NB4 (cell line): ENCODE measurements around the gene EHD4.

GRCh38 chr15:40453770-40454524 lies 13.2 kb downstream of the BAHD1 start:
- RRBS, result no CpG with 5 or more reads among the region's 9 CpGs

- RRBS, result no CpG with 5 or more reads among the region's 16 CpGs
Measured at GRCh38 chr15:40590559-40591089, 3.4 kb upstream of the KNL1 start.

- RRBS, result no CpG with 5 or more reads among the region's 5 CpGs
Measured at GRCh38 chr15:40676217-40676465, 18.8 kb upstream of the RAD51 start.

DNA sequence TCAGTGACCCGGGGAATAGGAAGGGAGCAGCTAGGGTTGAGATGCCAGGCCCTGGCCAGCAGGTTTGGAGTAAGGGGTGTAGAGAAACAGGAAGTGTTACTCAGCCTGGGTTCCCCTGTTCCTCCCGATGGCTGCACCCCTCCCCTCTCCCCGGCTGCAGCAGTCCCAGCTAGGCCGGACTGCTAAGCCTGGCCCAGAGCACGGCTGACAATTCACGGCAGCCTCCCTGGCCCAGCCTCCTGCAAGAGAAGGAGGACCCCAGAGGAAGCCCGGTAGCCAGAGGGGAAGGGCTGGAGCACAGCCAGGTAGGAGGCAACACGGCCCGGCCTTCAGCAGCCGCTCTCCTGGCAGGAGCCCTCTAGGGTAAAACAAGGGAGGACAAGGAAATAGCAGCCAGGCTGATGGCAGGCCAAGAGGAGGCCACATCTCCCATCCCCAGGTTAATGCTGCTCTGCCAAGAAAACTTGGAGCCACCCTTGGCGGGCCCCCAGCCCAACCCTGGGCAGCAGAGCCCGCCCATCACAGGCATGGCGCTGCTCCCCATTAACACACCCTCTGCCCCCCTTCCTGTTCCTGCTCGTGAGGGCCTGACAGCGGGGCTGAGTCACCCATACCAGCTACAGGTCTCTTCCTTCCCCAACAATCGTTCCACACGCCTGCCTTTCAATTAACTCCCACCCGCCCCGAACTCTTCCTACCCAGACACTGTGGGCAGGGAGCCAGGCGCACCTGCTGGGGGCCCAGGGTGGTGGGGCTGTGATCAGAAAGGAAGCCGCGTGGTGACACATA lies 575 bp upstream of the C15orf62 start:
- RRBS, result 18% methylated on average over 5 of the region's 22 CpGs

GRCh38 chr15:40847361-40847927 lies 3.6 kb downstream of the SPINT1 start:
- RRBS, result no CpG with 5 or more reads among the region's 6 CpGs

GRCh38 chr15:40856156-40856514 lies 12.3 kb downstream of the SPINT1 start:
- RRBS, result no CpG with 5 or more reads among the region's 7 CpGs

DNA sequence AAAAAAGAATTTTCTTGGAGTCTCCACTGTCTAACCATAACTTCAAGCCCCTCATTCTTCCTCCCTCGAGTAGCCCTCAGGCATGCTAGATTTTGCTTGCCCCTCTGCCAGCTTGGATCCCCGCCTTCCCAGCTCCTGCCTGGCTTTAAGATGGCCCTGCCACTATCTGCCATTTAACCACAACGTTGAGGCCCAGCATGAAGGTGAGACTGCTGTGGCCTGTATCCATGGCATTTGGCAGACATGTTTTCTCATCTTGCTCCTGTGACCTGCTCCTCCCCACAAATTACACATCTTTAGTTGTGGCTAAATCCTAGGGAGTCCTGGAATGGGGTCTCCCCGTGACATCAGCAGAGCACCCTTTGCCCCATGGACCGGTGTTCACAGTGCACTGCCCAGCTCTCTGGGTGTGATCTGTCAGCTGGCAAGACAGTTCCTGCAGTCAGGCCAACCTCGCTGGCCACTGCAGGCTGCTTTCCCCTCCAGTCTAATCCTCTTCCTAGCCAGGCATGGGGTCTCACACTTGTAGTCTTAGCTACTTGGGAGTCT lies 10.4 kb downstream of the VPS18 start:
- RRBS, result no CpG with 5 or more reads among the region's 6 CpGs

DNA sequence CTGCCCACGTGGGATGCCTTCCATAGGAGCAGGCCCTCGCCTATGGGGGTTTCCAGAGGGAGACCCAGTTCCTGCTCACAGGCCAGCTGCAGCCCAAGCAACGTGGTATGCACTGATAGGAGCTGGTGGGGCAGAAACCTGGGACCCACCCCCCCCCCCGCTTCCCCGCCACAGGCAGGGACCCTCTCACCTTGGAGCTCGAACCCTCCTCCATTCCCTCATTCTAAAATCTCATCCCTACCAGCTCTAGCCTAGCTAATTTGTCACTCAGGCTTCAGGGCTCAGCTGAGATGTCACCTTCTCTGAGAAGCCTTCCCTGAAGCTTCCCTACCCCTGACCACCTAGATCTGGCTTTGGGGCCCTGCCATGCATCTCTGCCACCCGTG lies 11.0 kb downstream of the CHAC1 start:
- RRBS, result no CpG with 5 or more reads among the region's 7 CpGs

- RRBS, result no CpG with 5 or more reads among the region's 11 CpGs
Measured at GRCh38 chr15:41285010-41285778, 47.2 kb downstream of the OIP5 start.

- RRBS, result 78% methylated on average over 7 of the region's 35 CpGs
Measured at GRCh38 chr15:41512470-41512928, 1.1 kb downstream of the LTK start.

DNA sequence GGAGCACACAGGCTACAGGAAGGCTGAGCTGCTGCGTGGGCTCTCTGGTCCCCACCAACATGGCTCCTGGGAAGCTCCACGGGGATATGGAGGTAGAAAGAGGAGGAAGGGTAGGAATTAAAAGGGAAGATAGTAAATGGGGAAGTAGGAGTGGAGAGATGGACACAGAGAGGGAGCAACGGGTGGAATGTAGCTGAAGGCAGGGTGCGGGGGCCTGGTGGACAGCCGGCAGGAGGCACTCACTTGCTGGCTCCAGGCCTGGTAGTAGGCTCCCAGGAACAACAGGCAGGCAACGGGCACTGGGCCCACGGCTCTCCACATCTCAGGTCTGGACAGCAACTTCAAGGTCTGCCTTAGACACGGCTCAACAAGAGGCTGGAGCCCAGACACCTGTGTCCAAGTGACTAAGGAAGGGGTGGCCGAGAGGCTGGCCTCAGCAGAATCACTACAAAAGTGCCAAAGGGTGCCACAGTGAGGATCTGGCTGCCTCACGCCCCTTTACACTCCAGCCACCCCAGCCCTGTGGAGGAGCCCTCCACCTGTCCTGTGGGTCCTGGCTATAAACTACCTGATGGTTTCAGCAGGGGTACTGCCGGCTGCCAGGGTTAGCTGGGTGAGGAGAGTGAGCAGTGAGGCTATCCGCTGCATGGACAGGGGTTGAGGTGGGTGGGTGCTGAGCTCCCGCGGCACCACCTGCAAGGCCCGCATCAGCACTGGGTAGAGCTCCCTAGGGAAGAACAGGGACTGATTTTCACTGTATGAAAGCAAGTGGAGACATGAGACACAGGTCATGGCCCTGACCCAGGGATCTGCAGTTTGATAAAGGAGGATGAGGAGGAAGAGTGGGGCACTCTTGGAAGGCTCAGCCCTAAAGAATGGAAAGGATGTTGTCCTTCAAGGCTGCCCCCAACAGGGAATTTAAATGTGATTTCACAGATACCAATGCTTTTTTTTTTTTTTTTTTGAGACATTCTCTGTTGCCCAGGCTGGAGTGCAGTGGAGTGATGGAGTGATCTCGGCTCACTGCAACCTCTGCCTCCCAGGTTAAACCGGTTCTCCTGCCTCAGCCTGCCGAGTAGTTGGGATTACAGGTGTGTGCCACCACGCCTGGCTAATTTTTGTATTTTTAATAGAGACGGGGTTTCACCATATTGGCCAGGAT lies 10.3 kb upstream of the LTK start:
- RRBS, result no CpG with 5 or more reads among the region's 20 CpGs

DNA sequence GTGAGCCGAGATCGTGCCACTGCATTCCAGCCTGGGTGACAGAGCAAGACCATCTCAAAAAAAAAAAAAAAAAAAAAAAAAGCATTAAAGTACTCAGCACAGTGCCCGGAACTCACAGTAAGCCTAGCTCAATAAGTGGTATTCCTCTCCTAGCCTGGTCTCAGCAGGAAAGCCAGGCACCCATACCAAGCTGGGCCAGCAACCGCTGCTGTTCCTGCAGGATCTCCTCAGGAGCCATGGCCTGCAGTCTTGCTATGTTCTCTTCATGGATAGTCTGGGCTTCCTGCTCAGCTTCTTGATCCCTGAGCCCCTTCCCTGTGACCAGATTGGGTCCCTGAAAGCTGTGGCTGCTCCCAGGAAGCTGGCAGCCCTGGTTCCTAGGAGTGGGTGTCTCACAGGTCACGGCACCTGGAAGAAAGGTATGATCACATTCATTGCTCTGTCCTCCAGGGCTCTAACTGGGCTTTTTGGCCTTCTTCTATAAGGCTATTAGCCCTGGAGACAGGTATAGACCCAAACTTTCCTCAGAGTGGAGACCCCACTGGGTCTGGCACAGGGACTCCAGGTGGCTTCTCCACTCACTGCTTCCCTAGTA lies 9.4 kb downstream of the RPAP1 start:
- RRBS, result no CpG with 5 or more reads among the region's 5 CpGs

DNA sequence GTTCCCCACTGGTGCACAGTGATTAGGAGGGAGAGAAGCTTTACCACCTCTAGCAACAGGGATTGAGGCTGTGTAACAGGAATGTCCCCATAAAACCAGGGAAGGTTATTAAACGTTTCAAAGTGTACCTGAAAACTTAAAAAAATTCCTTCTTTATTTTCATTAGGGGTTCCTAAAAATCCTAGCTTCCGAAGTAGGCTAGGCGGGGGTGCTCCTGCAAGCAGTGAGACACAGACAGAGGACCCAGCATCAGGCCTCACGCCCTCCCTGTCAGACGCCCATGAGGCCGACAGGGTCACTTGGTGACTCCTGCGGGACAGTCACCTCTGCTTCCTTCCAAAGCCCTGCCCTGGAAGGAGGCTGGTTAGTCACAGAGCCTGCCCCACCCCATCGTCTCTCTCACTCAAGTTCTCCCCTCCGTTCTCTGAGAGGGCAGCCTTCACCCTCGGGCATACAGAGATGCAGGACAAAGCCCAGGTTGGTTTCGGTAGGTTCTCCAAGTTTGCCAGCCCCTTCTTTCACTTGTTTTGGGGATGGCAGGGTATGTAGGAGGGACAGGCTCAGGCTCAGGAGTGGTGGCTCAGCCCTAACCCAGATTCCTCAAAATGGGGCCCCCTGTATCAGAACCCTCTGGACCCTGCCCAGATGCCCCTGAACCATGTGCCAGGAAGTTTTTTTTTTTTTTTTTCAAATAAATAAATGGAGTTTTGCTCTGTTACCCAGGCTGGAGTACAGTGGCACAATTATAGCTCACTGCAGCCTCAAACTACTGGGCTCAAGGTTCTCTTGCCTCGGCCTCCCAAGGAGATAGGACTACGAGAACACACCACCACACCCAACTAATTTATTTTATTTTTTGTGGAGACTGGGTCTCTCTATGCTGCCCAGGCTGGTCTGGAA lies 38.5 kb downstream of the EHD4 start:
- RRBS, result no CpG with 5 or more reads among the region's 13 CpGs

- RRBS, result 92% methylated on average over 4 of the region's 20 CpGs
Measured at GRCh38 chr15:41936499-41937605, 35.5 kb downstream of the EHD4 start.

GRCh38 chr15:41951422-41951878 lies 20.9 kb downstream of the EHD4 start:
- RRBS, result no CpG with 5 or more reads among the region's 2 CpGs

DNA sequence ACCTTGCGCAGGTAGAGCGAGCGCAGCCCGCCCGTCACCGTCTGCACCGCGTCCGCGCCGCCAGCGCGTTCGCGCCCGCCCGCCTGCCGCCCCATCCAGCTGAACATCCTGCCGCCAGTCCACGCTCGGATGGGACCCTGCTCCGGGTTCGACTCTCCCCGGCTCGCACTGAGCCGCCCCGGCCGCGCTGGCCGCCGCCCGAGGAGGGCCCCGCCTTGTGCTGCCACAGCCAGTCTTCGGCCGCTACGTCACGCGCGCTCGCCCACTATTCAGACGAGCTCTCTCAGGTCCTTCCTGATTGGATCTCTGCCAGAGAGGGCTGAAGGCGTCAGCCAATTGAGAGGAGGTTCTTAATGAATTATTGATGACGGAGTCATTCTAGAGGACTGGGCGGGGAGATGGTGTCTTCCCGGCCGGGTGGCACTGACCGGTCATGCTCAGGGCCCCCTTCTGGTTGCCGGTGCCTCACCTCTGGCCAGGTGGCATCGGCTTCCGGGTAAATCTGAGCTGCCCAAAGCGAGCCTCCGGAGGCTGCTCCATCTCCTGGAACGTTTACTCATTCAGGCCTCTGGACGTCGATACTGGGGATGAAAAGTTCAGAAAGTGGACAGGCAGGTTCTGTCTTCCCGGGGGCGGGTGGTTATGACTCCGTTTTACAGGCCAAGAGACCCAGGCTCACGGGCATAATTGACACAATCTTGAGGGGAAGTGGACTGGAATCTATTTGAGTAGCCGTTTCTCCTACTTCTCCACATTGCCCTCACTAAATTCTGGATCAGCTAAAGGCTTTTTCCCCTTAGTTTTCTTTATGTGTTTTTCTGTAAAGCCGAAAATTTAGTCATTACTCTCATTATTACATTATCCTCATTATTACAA lies at the start of gene EHD4:
EHD4 (minus strand) TSS at position 170 of the 876 bp plus-strand sequence.
- RRBS, result 2% methylated on average over 3 of the region's 61 CpGs

DNA sequence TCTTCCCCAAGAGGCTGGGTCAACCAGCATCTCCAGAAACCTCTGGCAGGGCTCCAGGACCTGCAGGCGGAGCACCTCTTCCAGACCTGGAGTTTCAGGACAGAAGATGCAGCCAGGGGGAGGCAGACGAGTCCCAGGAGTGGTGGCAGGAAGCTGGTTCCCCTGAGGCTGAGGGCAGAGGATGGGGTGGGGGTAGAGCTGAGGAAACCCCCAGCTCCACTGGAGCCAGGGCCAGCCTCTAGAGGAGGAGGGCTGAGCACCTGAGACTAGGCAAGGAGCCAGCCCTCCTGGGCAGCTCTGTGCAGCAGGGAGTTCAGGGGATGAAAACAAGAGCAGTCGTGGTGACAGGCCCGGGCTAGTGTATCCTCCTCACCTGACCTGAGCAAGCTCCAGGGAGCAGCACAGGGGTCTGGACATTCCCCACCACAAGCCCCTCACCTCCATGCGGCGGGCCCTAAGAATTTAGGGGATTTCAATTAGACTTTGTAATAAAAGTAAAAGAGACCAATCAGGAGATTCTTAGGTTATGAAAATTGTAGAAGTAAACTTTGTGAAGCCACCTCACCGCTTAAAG lies 369 bp upstream of the PLA2G4D start:
- RRBS, result no CpG with 5 or more reads among the region's 7 CpGs

DNA sequence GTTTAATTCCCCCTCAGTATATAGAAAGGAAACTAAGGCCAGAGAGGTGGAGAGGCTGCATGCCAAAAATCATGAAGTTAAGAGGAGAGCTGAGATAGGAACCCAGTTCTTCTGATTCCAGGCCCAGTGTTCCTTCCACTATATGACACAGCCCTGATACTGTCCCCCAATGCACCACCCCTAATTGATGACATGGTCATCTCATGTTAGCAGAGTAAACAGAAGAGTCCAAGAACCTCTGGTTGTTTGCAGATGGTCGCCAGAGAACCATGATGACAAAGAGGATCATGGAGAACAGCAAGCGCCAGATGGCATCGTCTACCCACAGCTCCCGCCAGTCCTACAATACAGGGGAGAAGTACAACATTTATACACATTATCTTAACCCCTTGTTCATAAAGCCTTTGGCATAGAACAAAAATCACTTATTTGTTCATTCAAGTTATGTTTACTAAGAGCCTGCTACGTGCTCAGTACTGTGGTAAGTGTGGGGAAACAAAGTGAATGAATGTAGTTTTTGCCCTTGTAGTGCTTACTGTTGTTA lies 18.5 kb upstream of the VPS39 start:
- RRBS, result no CpG with 5 or more reads among the region's 5 CpGs

DNA sequence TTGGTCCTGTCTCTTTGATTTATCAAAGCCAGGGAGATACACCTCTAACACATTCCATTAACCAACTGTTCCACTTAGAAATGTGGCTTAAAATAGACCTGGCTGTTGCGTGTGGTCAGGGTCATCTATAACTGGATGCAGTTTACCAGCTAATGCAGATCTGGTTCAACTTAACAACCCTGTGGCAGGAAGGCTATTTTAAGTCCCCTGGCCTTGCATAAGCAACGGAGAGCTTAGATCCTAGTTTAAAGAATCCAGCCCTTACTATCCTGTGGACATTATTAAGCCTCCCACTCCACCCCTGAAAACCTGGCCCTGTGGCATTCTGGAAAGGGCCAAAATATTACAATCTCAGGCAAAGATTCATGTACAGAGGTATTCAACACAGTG lies 28.0 kb upstream of the CAPN3 start:
- RRBS, result no CpG with 5 or more reads among the region's 2 CpGs